Esophagus squamous epithelium (tissue), 4 donors: ENCODE measurements around a stretch of chr7.

DNA sequence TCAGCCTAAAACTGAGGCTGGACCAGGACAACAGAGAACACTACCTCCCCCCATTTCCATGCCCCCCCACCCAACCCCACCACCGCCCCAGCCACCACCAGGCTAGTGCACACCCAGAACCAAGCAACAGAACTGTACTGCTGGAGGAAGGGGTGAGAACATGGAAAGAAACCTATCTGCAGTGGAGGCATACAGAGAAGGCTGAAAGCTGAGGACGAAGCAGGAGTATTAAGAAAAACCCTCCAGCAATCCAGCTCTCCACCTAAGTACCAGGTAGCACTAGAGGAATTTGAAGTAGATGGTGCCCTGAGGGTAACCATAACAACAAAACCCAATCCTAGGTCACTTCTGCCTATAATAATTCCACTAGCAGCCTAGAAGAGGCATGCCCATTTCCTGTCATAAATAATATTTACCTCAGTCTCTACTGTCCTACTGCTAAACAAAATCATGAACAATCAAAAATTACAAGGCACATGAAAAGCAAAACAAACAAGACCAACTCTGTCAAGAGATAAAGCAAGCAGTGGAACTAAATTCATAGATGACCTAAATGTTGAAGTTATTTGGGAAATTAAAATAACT, 51.1 kb downstream of the HYCC1 start:
- PRO-cap, result no peak
- RAMPAGE, long total RNA, 4 experiments, result no peak in any of the 4 experiments

DNA sequence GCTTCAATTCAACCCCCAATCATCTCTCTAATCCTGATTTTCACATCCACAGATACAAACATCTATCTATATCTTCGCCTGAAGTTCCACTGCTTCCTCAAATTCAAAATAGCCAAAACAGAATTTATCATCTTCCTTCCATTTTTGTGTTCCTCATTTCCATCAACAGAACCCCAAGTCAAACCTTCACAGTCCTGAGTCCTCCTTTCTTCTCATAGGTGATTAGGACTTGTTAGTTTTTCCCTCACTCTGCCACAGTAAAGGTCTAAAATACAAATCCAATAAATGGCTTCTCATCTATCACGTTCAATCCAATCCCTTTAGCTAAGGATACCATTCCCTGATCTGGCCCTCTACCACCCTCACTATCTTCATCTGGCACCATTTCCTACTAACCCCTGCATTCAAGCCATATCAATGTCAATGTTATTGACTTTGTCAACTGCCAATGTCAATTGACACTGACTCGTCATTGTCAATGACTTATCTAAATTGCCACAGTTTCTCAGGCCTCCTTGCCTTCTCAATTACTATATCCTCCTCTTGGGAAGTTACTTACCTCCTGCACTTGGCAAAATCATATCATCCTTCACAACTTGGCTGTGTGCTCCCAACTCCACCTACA, 2.5 kb downstream of the HYCC1 start:
- PRO-cap, result no peak
- RAMPAGE, long total RNA, 4 experiments, result no peak in any of the 4 experiments

DNA sequence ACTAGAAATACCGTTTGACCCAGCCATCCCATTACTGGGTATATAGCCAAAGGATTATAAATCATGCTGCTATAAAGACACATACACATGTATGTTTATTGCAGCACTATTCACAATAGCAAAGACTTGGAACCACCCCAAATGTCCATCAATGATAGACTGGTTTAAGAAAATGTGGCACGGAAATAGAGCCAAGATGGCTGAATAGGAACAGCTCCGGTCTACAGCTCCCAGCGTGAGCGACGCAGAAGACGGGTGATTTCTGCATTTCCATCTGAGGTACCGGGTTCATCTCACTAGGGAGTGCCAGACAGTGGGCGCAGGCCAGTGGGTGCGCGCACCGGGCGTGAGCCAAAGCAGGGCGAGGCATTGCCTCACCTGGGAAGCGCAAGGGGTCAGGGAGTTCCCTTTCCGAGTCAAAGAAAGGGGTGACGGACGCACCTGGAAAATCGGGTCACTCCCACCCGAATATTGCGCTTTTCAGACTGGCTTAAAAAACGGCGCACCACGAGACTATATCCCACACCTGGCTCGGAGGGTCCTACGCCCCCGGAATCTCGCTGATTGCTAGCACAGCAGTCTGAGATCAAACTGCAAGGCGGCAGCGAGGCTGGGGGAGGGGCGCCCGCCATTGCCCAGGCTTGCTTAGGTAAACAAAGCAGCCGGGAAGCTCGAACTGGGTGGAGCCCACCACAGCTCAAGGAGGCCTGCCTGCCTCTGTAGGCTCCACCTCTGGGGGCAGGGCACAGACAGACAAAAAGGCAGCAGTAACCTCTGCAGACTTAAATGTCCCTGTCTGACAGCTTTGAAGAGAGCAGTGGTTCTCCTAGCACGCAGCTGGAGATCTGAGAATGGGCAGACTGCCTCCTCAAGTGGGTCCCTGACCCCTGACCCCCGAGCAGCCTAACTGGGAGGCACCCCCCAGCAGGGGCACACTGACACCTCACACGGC, 21.9 kb upstream of the HYCC1 start:
- PRO-cap, result no peak
- RAMPAGE, long total RNA, 4 experiments, result no peak in any of the 4 experiments

DNA sequence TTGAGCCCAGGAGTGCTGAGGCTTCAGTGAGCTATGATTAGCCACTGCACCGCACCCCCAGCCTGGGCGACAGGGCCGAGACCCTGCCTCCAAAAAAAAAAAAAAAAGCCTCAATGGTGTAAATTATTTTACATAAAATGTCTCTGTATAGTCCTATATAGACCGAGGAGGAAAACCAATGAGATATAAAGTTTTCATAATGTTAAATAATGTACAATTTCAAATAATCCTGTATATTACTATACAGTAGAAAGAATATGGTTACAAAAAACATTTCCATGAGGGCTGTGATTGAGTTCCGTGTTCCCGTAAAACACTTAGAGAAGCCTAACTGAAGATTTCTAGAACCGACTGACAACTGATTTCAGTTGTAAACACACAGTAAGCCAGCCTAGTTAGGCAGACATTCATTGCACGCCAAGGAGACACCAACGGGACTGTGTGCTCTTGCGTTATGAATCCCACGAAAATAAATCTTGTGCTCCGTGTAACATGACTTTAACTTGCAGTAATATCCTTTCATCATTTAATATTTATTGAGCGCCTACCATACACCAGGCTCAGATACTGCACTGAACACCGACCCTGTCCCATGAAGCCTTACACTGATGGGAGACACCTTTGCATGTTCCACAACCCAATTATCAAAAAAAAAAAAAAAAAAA, 580 bp upstream of the KLHL7 start:
- PRO-cap, result no peak
- RAMPAGE, long total RNA, 4 experiments, result no peak in any of the 4 experiments

DNA sequence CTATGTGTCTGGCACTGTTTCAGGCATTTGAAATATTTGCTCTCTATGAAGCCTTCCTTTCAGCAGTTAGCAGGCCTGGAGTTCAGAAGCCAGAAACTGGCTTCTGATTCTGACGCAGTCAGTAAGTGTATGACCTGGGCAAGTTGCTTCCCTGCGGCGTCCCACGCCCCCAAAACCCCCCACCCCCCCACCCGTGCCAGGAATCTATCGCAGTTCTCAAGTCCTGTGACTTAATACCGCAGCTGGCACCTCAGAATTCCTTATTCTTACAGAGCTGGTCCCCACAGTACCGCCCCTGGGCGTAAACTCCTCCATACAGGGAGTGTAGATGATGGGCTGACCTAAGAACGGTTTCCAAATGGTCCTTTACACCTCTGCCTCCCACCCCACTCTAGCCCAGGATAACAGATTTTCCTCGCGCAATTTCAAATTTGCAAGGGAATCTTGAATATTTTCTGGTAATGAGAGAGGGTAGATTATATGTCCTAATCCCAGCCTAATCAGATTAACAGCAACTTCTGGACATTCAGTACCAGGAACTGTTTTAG, 588 bp upstream of the MALSU1 start:
- PRO-cap, result no peak
- RAMPAGE, long total RNA, 4 experiments, result no peak in any of the 4 experiments

GRCh38 chr7:23476278-23477233, 6.3 kb upstream of the IGF2BP3 start:
- PRO-cap, result no peak
- RAMPAGE, long total RNA, 4 experiments, result no peak in any of the 4 experiments

- PRO-cap, result no peak
- RAMPAGE, long total RNA, 4 experiments, result no peak in any of the 4 experiments
These were observed 10.2 kb downstream of the TRA2A start for GRCh38 chr7:23521498-23521967.

GRCh38 chr7:23529850-23530825, 1.6 kb downstream of the TRA2A start:
- PRO-cap, result no peak
- RAMPAGE, long total RNA, 4 experiments, result no peak in any of the 4 experiments

DNA sequence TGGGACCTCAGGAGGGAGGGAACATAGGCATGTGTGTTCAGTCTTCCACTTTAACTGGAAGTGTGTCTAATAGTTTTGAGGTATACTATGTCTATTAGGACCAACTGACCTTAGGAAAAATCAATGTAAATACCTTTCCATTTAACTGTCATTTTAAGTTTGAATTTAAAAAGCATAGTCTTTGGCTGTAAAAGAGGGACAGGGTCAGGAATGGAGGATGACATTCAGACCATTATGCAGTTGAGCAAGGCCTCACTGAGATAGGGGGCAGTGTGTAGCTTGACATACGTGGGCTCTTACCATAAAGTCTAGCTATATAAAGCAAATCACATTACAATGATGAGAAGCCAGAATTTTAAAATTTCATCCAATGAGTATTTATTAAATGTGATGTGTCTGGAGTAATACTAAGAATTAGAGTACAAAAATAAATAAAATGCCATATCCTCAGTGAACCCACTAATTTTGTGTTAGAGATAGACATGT, 17.9 kb downstream of the PALS2 start:
- PRO-cap, result no peak
- RAMPAGE, long total RNA, 4 experiments, result no peak in any of the 4 experiments

DNA sequence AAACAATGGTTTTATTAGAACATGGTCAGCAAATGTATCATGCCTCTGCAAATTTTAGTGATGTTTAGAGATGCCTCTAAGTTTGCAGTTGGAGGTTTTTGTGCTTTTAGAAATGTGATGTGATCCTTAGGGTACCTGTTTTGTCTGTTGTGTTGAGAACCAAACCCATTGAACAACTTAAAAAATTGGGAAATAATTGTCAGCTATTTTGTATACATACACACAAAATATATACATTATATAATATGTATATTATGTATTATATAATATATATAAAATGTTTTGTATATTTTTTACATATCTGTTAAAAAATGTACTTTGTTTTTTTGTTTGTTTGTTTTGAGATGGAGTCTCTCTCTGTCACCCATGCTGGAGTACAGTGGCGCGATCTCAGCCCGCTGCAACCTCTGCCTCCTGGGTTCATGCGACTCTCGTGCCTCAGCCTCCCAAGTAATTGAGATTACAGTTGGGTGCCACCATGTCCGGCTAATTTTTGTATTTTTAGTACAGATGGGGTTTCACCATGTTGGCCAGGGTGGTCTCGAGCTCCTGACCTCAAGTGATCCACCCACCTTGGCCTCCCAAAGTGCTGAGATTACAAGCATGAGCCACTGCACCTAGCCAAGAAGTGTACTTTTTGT, 68.7 kb downstream of the GSDME start:
- PRO-cap, result no peak
- RAMPAGE, long total RNA, 4 experiments, result no peak in any of the 4 experiments

GRCh38 chr7:24786355-24786721, 29.1 kb upstream of the GSDME start:
- PRO-cap, result no peak
- RAMPAGE, long total RNA, 4 experiments, result no peak in any of the 4 experiments

GRCh38 chr7:24786722-24787469, 29.6 kb upstream of the GSDME start:
- PRO-cap, result no peak
- RAMPAGE, long total RNA, 4 experiments, result no peak in any of the 4 experiments

DNA sequence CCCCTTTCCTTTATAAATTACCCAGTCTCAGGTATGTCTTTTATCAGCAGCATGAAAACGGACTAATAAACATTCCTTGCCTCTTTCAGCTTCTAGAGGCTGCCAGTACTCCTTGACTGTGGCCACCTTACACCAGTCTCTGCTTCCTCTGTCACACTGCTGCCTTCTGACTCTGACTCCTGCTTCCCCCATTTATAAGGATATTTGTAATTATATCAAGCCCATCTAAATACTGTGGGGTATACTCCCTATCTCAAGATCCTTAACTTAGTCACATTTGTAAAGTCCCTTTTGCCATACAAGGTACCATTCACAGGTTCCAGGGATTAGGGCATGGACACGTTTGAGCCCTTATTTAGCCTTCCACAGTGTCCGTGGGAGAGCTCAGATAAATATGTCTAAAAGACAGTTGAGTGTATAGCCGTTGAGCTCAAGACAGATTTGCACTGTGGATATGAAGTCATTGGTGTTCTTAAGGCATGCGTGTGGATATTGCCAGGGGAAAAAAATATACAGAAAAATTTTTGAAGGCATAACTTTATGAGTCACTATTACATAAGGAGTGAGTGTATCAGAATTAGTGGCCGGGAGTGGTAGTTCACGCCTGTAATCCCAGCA, 12.8 kb downstream of the CYCS start:
- PRO-cap, result no peak
- RAMPAGE, long total RNA, 4 experiments, result no peak in any of the 4 experiments

DNA sequence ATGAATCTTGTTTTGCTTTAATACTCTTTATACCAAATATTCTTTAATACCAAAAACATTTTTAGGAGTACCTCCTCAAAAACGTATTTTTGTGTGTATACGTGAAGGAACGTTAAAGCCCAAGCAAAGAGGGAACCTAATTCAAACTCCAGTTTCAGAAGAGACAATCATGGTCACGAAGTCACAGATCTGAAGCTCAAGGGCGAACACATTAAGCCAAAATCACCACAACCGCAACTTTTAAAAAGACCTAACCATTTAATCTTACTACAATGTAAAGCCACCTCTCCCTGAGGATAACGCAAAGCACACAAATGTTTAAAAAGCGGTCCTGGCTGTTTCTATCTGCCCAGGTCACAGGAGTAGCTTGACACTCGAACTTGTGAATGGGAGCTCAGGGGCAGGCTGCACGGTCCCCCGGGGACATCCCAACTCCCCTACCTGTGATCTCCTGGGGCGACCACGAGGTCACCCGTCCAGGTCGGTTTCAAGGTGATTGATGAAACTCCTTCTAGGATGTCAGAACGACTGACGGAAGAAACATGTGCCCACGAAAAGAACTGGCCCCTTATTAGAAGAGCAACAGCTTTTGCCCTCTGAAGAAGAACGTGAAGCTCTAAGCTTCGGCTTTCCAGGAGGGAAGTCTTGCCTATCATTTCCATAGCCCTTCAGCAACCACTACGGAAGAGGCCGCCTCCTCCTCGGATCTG, 656 bp downstream of the CYCS start:
- PRO-cap, result unidirectional peak, plus-strand start at position 522 of the sequence
- RAMPAGE, long total RNA, 4 experiments, result no peak in any of the 4 experiments

- PRO-cap, result no peak
- RAMPAGE, long total RNA, 4 experiments, result no peak in any of the 4 experiments
These were observed 267.0 kb upstream of the NPVF start for GRCh38 chr7:25495259-25495678.

DNA sequence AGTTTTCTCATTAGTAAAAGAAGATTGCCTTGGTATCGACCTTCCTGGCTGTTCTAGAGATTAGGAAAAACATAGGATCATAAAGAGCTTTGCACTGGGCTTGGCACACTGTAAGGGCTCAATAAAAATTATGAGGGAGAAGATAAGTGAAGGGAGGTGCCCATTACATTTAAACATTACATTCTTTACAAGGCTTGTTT, 351.8 kb upstream of the NPVF start:
- PRO-cap, result no peak
- RAMPAGE, long total RNA, 4 experiments, result no peak in any of the 4 experiments

DNA sequence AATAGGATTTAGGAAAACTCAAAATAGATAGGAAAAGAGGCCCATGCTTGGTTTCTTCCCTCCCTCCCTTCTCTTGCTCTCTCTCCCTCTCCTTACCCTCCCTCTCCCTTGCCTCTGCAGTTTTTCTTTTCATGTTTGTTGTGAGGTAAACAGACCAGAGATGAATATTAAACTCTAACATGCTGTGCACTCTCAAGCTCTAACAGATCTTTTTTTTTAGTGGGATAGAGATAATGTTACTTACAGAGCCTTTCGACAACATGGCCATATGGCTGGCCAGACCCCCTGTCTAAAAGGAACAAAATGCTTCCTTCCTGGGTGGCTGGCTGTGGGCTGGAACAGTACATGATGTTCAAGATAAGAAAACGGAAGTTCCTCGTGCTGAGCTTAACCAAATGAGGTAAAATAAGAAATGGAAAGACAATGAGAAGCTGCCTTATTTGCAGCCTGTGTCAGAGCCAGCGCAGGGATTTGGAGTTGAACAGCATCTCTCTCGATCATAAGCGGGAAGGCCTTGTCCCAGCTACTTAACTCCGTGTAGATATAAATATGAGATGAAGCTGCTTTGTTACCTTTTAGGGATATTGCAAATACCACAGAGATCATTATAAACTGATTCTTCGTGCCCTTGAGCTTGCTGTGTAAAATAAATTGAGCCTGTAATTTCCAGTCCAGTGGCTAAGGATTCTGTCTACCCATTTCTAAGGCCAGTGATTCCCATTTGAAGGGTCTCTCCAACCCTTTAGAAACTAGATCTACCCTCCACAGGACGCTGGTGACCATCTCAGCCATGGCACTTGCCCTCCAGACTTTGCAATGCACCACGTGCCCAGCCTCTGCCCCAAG, 392.0 kb upstream of the NPVF start:
- PRO-cap, result bidirectional peak, plus-strand start at position 455 of the sequence, minus-strand start at position 291 of the sequence
- RAMPAGE, long total RNA, 4 experiments, result no peak in any of the 4 experiments

- PRO-cap, result unidirectional peak, plus-strand start at chr7:25949869; bidirectional peak, plus-strand start at chr7:25949918, minus-strand start at chr7:25949923
- RAMPAGE, long total RNA, 4 experiments, result no peak in any of the 4 experiments
These were observed 202.4 kb upstream of the NFE2L3 start for GRCh38 chr7:25949466-25950171.

DNA sequence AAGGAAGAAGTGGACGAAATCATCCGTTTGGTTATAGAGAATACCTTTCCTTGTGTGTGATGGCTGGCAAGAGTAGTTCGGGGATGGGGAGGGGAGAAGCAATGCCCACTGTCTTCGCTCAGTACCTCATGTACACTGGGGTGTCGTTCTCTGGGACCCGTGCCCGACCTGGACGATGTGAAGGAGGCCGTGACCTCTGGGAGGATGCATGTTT, 1.2 kb downstream of the NFE2L3 start:
- PRO-cap, result no peak
- RAMPAGE, long total RNA, 4 experiments, result no peak in any of the 4 experiments

DNA sequence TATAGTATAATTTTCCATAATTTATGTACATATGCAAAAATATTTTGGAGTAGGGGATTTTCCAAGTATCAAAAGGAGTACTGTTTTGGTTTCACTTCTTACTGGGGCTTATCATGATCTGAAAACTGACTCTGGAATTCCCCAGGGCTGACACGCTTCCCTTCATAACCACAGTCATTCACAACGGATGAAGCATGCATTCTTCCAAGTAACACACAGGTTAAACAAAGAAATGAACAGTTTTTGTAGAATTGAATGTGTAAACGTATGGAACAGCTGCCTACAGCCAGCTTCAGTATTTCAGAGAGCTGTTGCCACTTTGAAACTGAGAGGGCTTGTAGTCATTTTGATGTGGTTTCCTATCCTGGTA, 4.4 kb downstream of the NFE2L3 start:
- PRO-cap, result no peak
- RAMPAGE, long total RNA, 4 experiments, result no peak in any of the 4 experiments